AG09309 (cell line): ENCODE results near the gene TRIM44.

- RRBS: no CpG with 5 or more reads among the region's 11 CpGs
Observed at GRCh38 chr11:33892743-33893439, 1.0 kb upstream of the LMO2 start.

GRCh38 chr11:34051939-34052677 is 577 bp downstream of the CAPRIN1 start:
- RRBS: 3% methylated on average over 15 of the region's 91 CpGs

- RRBS: no CpG with 5 or more reads among the region's 58 CpGs
Observed at GRCh38 chr11:34052762-34054003, 1.7 kb downstream of the CAPRIN1 start.

- RRBS: no CpG with 5 or more reads among the region's 3 CpGs
Observed at GRCh38 chr11:34244069-34244556, 113.7 kb downstream of the ABTB2 start.

- RRBS: no CpG with 5 or more reads among the region's 6 CpGs
Observed at GRCh38 chr11:34501381-34502060, 12.1 kb downstream of the ELF5 start.

DNA sequence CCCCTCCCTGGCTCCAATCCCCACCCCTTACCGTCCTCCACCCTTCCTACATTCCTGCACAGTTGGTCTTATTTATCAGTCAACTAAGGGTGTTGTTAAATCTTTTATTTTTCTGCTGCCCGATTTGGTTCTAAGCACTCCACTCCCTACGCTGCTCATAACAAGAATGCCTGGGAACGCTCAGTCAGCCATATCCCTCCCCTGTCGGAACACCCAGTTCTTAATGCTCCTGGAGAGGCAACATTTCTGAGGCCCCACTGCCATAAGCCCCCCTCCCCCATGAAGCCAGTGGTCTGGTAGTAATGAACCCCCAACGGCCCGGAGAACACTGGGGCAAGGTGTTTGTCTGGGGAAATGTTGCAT is 9.7 kb downstream of the EHF start:
- RRBS: no CpG with 5 or more reads among the region's 7 CpGs

GRCh38 chr11:34659150-34659899 is 38.4 kb downstream of the EHF start:
- RRBS: no CpG with 5 or more reads among the region's 4 CpGs

- RRBS: no CpG with 5 or more reads among the region's 2 CpGs
Observed at GRCh38 chr11:34784565-34784954, 131.6 kb downstream of the APIP start.

DNA sequence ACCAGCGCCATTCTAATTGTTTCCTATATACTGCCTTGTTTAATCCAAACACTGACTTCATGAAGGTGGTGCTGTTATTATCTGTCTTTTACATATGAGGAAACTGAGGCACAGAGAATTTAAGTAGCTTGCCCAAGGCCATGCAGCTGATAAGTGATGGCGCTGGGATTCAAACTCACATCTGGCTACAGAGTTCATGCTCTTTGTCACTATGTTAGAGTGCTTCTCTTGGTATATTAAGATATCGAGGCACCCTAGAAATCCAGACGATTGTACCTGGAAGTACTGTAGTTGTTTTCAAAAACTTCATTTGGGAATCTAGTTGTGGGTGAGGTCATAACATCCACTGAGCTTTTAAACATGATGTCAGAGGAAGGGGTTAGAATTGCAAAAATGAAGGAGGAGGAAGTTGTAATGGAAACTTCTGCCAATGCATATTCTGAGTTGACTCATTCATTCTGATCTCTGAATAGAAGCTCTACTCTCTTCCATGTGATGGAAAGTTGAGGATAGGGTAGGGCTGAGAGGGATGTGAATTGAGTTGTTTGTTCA is 7.6 kb downstream of the CD44 start:
- RRBS: no CpG with 5 or more reads among the region's 4 CpGs

DNA sequence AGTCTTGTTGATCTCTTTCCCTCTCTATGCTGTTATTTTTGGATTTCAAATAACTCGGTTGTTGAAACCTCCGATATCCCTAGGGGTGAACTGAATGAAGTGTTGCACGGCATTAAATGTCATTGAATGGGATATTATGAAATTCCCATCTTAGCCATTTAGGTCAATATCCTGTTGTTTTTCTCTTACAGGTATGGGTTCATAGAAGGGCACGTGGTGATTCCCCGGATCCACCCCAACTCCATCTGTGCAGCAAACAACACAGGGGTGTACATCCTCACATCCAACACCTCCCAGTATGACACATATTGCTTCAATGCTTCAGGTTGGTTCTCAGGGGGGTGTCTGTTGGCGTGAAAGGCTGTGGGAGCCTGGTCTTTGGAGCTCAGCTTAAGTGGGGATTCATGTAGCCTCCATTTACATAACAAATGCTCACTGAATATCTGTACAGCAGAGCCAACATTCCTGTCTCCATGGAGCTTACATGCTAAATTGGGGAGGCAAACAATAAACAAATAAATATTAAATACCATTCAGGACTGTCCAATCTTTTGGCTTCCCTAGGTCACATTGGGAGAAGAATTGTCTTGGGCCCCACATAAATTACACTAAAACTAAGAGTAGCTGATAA is 41.2 kb downstream of the CD44 start:
- RRBS: no CpG with 5 or more reads among the region's 6 CpGs

- RRBS: no CpG with 5 or more reads among the region's 3 CpGs
Observed at GRCh38 chr11:35216936-35217790, 78.2 kb downstream of the CD44 start.

- RRBS: 2% methylated on average over 23 of the region's 36 CpGs
Observed at GRCh38 chr11:35662558-35662945, at the start of gene TRIM44. TRIM44 (plus strand) TSS chr11:35662775.

GRCh38 chr11:35927530-35928101 is 16.2 kb upstream of the LDLRAD3 start:
- RRBS: no CpG with 5 or more reads among the region's 13 CpGs

- RRBS: no CpG with 5 or more reads among the region's 12 CpGs
Observed at GRCh38 chr11:36034499-36035268, 90.8 kb downstream of the LDLRAD3 start.

DNA sequence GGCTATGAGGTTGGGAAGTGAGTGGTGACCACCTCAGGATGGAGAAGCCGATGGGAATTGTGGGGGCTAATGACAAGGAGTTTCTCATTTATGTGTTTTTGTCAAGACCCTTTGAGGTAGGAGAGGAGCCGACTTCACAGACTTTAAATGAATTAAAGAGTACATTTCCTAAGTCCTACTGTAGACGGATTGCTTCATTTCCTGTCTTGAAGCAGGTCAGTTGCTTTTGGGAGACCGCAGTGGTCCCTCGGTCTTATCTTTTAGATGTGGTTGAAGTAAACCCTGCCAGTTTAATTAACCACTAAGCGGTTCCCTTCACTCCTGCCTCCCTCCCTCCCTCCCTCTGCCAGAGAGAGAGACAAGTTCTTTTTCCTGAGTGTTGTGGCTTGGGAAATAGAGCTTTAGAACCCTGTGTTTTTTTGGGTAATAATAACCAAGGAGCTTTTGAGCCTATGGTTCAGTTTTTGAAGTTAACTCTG is 147.3 kb downstream of the LDLRAD3 start:
- RRBS: no CpG with 5 or more reads among the region's 6 CpGs

DNA sequence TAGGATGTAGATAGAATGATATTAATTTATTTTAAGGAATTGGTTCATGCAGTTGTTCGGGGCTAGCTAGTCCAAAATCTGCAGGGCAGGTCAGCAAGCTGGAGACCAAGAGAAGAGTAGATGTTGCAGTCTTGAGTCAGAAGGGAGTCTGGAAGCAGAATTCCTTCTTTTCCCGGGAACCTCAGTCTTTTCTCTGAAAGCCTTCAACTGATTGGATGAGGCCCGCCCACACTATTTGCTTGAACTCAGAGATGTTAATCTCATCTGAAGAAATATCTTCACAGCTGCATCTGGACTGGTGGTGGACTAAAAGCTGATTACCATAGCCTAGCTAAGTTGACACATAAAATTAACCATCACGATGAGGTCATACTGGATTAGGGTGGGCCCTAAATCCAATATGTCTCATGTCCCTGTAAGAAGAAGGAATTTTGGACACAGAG is 122.1 kb downstream of the COMMD9 start:
- RRBS: no CpG with 5 or more reads among the region's 4 CpGs

DNA sequence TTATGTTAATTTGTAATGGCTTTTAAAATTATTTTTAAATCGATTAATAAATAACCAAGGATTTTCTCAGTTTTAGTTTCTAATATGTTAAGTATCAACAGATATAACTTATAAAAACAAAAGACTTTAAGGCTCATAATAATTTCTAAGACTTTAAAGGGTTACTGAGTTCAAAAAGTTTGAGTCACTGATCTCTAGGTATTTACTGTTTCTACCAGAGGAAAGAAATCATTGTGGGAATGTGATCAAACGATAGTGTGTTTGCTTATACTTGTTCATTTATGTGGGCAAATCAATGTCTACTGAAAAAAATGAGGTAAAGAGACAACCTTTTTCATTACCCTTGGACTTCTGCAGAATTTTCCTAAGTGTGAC is 65.3 kb downstream of the PRR5L start:
- RRBS: no CpG with 5 or more reads among the region's 2 CpGs

GRCh38 chr11:36380092-36380550 is 84.0 kb downstream of the PRR5L start:
- RRBS: no CpG with 5 or more reads among the region's 6 CpGs

DNA sequence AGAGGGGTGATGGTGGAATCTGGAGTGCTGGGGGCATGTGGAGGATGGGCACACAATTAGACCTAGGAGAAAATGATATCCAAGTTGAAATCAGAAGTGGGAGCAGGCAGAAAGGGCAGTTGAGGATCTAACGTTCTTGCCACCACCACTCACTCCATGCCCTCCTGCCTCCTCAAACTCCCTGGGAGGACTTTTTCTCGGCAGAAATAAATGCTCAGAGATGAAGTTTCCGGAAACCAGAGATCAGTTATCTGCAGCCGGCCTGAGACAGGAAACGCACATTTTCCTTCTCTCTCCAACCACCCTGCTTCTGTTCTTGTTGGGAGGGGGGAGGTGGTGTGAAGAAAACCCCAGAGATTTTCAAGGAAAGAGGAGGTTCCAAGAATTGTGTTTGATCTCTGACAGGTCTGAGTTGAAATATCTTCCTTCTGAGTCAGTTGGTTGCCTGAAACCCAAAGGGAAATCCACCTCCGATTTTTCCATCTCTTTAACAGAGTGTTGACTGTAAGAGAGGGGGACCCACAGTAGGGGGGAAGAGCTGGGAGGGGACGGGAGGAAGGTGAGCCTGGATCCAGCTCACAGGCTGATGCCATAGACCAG is 100.9 kb downstream of the TRAF6 start:
- RRBS: no CpG with 5 or more reads among the region's 7 CpGs